ENCODE measurements around a stretch of chr15.

DNA sequence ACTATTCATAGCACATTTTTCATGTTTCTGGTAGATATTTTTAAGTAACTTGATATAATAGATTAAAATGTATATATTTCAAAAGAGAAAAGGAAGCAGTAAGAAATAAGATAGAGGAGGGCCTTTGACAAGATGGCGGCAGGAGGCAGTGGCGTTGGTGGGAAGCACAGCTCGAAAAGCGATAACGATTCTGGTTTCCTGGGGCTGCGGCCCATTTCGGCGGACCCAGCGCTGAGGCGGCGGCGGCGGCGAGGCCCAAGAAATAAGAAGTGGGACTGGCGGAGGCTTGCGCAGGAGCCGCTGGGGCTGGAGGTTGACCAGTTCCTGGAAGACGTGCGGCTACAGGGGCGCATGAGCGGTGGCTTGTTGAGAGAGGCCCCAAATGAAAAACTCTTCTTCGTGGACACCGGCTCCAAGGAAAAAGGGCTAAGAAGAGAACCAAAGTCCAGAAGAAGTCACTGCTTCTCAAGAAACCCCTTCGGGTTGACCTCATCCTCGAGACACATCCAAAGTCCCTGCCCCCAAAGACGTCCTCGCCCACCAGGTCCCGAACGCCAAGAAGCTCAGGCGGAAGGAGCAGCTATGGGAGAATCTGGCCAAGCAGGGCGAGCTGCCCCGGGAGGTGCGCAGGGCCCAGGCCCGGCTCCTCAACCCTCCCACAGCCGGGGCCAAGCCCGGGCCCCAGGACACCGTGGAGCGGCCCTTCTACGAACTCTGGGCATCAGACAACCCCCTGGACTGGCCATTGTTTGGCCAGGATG, 624.2 kb downstream of the MCTP2 start:
- RRBS, result no CpG with 5 or more reads among the region's 39 CpGs

GRCh38 chr15:94968074-94968404, 736.7 kb downstream of the MCTP2 start:
- RRBS, result no CpG with 5 or more reads among the region's 4 CpGs

- RRBS, result no CpG with 5 or more reads among the region's 10 CpGs
Measured at GRCh38 chr15:95018757-95019620, 787.6 kb downstream of the MCTP2 start.

GRCh38 chr15:95286106-95286766, 1044.3 kb upstream of the NR2F2 start:
- RRBS, result no CpG with 5 or more reads among the region's 9 CpGs

- RRBS, result no CpG with 5 or more reads among the region's 15 CpGs
Measured at GRCh38 chr15:95287527-95288343, 1042.8 kb upstream of the NR2F2 start.

DNA sequence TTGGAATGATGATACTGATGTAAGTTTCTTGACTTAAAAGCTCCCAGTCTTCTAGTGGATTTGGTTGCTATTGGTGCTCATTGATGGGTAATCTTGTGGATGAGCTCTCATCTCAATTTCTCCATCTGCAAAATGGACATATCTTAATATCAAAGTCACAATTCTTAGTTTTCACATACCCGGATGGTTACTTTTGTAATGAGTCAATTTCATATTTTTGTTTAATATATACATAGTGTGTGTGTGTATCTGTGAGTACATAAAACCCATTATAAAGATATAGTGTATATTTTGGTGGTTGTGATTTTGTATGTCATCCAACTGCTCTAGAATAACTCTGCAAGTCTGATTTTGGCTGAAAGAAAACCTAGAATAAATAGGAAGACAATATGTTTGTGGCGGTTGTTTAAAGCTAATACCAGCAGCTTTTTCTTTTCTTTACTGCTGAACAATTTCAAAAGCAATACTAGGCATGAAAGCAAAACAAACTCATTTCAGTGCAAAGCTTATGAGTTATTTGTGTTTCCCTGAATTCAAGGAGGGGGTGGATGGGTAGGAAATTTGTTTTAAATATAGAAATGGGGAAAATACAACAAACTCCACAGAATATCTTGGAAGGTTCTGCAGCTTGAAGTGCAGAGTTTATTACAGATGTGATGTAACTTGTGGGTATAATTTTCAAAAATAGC, 1042.0 kb upstream of the NR2F2 start:
- RRBS, result no CpG with 5 or more reads among the region's 2 CpGs

DNA sequence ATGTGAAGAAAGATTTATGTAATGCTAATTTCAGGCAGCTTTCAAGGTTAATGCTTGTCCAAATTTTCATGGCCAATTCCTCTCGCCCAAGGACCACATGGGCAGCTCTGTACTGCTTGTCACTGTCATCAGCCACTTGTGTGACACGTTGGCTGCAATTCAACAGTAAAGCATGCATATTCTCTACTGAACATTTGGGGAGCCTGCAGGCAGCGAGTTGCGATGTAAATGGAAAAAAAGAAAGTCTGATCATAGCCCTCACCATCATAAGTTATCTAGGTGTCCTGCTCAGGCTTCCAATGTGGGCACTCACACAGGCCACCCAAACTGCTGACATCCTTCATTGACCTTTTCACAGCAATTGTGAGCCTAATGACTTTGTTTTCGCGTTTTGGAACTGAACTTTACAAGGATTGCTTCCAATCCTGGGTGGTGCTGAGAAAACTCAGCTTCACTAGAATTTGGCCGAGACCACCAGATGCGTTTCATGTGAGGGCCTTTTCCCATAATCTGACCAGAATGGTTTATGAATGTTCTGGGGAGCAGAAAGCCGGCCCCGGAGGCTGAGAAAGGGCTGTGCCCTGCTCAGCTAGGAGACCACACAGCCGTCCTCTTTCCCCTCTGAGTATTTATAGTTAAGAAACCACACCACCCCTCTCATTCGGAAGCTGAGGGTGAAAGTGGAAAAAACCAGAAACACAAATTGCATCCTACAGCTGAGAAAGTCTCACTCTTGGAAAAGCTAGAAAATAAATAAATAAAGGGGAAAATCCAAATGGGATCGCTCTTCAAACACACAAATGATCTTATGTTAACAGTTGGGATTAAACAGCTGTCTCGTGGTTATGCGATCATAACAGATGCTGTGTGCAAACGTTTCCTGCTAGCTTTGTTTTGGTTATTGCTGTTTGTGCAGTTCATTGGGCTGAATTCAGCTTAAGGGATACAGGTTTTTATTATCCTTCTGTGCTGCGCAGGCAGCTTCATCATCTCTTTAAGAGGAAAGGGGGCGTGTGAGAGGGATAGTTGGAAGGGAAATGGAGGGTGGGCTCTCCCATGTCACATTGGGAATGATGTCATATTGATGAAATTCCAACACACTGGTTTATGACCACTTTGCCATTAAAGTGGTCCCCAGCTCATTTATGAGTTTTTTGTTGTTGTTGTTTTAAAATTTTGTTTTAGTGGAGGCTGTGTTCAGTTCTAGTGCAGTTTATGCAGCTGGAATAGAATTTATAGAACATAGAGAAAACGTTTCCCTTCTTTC, 1026.3 kb upstream of the NR2F2 start:
- RRBS, result no CpG with 5 or more reads among the region's 19 CpGs

DNA sequence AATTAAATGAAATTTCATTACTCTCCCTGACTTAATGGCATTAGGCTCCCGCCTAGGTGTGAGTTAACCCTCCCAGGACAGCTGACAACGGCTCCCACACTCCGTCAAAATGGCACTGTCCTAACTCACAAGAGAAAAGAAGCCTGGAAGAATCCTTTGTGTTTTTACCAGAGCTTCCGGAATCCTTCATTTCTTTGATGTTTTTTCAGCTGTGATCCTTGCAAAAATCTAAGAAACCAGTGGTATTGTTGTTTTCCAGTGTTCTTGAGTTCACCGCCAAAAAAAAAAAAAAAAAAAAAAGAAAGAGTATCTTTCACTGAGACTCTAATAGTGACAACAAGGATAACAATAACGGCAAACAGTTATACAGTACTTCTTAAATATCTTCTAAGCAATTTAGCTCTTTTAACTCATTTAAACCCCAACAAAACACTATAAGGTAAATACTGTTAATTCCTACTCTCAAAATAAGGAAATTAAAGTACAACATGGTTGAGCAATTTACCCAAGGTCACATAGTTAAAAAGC, 860.8 kb upstream of the NR2F2 start:
- RRBS, result no CpG with 5 or more reads among the region's 6 CpGs

DNA sequence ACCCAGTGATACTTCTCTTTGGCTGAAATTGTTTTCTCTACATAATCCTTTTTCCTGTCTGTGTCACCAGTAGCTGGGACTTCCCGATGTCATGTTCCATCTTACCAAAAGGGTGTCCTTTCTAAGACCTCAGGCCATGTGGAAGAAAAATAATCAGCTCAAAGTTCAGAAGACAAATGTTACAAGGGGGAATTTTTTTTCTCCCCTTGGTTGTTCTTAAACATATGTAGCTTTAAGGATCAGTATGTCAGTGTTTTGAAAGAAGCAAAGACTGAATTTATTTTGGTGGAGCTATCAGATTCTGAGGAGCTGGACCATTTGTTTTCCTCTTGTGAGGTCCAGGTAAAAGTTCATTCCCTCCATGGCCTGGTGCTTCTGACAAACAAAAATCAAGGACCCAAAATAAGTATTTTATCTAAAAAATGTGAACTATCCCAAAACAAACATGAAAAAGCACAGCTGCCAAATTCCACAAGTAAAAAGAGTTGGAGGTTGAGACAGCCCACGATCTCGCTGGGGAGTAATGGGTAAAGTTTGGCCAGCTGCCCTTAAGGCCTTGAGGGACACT, 859.3 kb upstream of the NR2F2 start:
- RRBS, result no CpG with 5 or more reads among the region's 3 CpGs

GRCh38 chr15:95494836-95495213, 835.7 kb upstream of the NR2F2 start:
- RRBS, result no CpG with 5 or more reads among the region's 5 CpGs

GRCh38 chr15:95624075-95624605, 706.4 kb upstream of the NR2F2 start:
- RRBS, result no CpG with 5 or more reads among the region's 2 CpGs

GRCh38 chr15:95875013-95875542, 455.4 kb upstream of the NR2F2 start:
- RRBS, result no CpG with 5 or more reads among the region's 7 CpGs

- RRBS, result 7% methylated on average over 8 of the region's 25 CpGs
Measured at GRCh38 chr15:96052699-96053167, 277.8 kb upstream of the NR2F2 start.

DNA sequence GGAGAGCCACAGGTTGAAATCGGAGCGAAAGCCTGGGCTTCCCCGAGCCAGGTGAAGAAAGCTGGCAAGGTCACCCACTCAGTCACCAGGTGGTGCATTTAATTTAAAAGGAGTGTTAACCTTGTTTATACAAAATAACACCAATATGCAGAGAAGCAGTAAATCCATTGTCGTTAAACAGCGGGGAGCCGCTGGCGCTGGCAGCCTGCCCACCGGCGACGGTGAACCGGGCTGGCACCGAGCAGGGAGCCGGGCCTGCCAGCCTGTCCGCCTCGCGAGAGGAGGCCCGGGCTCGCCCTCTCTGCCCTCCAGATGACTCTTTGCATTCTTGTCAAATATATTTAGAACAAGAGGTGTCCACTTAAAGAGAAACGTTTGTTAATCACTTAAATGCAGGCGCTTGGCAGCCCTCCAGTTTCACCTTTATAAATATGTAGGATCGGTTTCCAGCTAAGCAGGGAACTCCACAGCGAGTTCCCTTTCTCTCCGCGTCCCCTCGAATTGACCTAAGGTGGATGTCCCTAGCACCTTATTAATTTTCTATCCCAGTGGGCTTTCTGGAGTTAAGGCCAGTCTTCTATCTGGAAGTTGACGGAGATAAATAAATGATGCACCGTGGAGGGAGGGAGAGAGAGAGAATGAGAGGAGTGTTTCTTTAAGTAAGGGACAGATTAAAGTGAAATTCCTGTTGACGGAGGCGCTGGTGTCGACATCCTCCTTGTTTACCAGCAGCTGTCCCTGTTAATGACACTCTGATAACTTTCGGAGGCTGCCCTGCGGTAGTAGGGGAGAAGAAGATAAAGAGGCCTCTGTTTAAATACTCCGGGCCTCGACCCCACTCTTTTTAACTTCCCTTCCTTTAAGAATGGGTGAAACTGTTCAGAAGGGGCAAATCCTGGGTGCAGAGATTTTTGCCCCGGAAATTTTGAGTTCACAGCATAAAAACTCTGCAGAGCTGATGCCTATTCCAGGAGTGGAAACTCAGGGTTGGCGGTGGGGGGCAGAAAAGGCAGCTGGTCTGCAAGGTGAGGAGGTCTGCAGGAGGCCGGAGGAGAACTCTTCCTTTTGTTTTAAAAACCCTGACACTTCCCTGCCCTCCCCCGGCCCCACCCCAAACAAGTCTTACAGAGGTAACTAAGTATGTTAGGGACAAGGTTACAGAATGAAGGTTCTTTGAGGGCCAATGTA, 276.9 kb upstream of the NR2F2 start:
- RRBS, result 9% methylated on average over 6 of the region's 38 CpGs

DNA sequence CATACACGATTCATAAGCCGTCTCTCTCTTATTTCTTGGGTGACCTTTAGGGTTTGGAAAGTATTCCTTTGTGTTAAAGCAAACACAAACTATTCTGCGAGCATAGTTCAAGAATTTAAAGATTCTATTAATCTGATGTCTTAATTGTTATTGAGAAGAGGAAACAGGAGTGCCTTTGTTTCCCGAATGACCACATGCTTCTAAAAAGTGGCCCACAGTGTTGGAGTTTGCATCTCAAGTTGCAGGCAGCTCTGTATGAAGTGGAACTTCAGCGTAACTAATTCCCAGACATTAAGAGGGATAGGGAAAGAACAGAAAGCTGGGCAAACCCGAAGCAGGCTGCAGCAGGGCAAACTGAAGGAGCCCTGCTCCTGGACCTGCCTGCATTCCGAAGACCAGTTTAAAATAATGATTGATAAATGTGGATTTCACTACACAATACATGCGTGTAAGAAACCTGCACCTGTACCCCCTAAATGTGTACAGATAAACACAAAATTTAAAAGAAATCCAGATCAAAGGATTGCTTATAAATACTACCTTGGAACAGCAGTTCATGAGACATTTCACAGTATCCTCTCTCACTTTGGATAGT, 163.6 kb upstream of the NR2F2 start:
- RRBS, result no CpG with 5 or more reads among the region's 8 CpGs

GRCh38 chr15:96309203-96309604, 21.3 kb upstream of the NR2F2 start:
- RRBS, result no CpG with 5 or more reads among the region's 3 CpGs

DNA sequence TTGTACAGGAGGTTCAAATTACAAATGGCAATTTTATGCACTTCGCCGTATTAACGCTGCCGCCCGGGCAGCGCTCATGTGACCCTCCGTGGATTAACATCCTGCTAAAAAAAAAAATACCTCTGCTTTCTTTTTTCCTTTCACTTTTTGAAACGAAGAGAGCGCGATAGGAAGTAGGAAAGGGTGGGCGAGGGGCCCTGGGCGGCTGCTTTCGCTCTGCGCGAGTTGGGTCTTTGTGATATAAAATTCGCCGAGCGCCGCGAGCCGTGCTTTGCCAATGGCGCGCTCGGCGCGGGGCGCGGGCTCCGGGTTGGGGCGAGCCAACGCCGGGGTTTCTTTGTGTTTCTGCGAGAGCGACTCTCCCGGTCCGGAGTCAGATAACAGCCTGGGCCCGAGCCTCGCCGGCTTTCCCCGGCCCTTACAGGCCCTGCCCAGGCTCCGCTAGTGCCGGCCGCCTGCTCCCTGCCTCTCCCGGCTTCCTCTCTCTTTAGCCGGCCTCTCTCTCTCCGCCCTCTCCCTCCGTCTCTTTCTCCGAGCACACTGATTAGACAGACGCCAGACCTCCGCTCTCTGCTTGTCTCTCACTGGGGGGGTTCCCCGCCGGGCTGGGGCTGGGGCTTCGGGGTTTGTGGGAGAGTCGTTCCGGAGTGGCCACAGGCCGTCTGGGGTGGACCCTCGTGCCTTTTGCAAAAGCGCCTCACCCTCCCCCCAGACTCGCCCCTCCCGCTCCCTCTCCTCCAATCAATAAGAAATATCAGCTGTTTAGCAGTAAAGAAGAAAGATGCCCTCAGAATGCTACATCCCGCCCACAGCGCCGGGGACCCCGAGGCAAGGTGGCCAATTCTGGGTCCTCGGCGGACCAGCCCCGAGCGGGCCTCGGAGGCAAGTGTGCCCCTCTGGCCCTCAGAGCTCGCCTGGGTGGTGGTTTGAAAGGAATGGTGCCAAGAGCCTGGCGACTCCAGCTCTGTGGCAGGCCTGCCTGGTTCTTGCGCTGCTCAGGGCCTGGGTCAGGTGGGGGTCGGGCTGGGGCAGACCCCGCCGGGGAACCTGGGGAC, 2.8 kb downstream of the NR2F2 start:
- RRBS, result 4% methylated on average over 10 of the region's 75 CpGs

GRCh38 chr15:96336911-96337795, 6.7 kb downstream of the NR2F2 start:
- RRBS, result no CpG with 5 or more reads among the region's 16 CpGs

DNA sequence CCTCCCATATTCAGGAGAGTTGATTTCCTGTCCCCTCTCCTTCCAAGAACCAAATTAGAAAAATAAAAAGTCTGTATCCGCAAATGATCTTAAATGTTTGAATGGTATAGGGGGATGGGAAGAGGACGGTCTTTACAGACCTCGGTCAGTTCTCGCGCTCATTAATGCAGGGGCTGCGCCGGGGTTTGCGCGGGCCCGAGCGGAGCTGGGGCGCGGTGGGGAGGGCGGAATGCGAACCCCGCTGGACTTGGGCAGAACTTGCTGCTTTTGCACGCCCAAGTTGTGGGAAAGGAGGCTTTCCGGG, 10.9 kb downstream of the NR2F2 start:
- RRBS, result 36% methylated on average over 2 of the region's 18 CpGs

DNA sequence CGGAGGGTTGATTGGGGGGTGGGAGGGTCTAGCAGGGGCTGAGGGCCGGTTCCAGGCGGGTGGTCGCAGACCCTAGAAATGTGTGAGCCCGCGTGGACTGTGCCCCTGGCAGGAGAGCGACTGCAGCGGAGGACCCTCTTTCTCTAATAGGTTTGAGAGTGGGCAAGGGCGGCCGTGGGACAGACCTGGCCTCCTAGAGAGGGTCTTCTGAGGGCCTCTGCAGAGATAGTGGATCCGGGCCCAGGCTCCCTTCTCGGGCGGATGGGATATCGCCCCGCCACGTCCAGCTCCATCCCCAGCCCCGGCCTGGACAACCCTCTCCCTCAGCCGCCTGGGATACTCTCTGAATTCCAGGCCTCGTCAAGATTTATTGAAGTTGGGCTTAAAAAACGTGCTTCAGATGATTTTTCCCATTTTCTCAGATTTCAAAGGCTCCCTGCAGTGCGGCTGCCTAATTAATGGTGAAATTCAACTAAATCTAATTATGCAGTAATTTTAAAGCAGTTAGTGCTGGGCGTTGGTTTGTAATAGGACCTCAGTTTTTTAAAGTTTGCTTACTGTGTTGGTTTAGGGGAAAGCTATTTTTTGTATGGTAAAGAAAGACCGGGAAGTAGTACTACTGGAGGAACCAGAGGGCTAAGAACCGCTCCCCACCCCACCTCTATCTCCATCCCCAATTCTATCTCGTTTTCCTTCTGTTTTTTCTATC, 11.5 kb downstream of the NR2F2 start:
- RRBS, result 16% methylated on average over 9 of the region's 25 CpGs